Aorta (tissue), 1 donor: ENCODE data around the genes SLC16A8 and APOBEC3G.

- PRO-cap: no peak
Observed at GRCh38 chr22:38083914-38084353, at the start of gene SLC16A8. TSS of gene SLC16A8 (minus strand) at chr22:38084184.

GRCh38 chr22:38120619-38120951 is 10.1 kb upstream of the BAIAP2L2 start:
- PRO-cap: no peak

- PRO-cap: no peak
Observed at GRCh38 chr22:38127133-38128075, 16.9 kb upstream of the BAIAP2L2 start.

DNA sequence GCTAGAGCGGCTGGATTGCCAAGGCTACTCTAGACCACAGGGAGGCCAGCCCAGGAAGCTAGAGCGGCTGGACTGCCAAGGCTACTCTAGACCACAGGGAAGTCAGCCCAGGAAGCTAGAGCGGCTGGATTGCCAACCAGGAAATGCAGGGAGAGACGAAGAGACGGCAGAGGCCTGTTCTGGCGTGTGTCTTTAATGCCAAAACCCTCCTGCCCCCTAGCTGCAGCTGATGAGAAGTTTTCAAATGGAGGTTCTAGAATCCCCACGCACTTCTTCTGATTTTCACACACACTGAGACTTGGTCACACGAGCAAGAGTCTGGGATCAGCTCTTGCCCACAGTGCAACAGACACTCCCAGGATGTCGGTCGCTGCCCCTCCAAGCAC is 28.3 kb downstream of the MAFF start:
- PRO-cap: no peak

DNA sequence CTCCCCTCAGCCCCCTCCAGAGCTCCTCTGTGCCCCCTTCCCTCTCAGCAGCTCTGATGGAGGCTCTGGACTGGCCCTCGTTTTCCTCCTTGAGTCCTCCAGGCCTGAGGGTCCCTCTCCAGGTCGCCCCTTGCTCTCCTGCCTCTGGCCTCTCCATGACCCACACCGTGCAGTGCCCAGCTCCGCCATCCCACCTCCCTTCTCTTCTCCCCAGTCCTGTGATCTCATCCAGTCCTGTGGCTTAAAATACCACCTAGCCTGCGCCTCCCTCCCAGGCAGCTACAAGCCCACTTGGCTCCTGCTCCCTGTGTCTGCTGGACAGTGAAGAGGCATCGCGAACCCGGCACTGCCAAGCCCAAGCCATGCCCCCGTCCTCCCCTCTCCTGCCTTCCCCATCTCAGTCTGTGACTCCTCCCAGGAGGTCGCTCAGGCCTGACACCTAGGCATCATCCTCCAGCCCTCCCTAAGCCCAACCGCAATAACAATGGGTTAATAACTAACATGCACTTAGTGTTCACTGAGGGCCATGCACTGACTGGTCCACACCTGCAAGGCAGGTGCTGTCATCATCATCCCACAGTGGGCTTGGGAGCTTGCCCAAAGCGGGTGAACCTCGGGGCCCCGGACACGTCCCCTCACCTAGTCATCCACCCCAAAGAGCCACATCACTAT is 11.8 kb downstream of the KCNJ4 start:
- PRO-cap: no peak

GRCh38 chr22:38483803-38484682 is 16.1 kb downstream of the KDELR3 start:
- PRO-cap: no peak

DNA sequence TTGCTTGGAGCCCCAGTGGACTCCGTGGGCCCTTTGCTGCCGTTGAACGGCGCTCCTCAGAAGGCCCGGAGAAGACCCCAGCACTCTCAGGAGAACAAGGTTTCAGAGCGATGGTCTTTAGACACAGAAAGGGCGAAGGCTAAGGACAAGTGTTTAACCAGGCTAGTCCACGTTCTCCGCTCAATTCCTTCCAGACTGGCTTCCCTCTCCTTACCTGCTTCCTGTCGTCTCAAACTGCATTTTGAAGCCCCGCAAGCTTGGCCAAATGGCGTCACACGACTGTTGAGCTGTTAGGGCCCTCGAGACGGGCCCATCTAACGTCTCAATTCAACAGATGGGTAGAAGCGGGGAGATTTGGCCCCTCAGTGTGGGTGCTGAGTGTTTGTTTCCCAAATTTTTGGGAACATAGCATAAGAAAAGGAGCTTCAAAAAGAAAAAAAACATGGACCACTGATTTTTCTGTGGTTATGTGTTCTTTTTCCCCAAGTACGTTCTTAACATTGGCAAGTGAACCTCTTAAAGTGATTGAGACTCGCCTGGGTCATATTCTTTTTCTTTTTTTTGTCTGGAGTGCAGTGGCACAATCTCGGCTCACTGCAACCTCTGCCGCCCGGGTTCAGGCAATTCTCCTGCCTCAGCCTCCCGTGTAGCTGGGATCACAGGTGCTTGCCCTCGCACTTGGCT is 1.4 kb upstream of the DDX17 start:
- PRO-cap: no peak

- PRO-cap: no peak
Observed at GRCh38 chr22:38684540-38685603, 3.1 kb downstream of the TOMM22 start.

- PRO-cap: no peak
Observed at GRCh38 chr22:38718260-38718753, 12.6 kb downstream of the GTPBP1 start.

- PRO-cap: no peak
Observed at GRCh38 chr22:38758582-38759056, 2.8 kb upstream of the SUN2 start.

DNA sequence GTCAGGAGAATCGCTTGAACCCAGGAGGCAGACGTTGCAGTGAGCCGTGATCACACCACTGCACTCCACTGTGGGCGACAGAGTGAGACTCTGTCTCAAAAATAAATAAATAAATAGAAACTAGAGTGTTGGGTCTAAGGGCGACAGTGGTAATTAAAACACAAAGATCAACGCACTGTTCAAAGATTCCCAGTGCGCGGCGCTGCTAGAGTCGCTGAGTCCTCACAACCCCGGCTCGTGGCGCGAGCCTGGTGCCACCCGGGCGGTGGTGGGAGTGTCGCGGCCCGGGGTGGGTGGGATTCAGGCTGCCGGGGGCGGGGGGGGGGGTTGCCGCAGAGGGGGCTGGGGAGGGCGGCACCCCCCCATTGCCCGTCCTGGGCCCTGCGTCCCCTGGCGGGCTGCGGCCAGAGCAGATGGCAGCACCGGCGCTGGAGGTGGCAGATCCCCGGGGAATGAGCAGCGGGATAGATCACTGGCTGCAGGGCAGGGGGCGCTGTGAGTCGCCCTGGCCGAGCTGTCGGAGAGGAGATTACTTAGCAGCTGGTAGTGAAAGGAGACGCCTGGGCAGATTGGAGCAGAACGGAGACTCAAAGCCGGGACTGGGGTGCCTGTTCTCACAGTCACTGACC is 30.3 kb upstream of the APOBEC3A start:
- PRO-cap: no peak

DNA sequence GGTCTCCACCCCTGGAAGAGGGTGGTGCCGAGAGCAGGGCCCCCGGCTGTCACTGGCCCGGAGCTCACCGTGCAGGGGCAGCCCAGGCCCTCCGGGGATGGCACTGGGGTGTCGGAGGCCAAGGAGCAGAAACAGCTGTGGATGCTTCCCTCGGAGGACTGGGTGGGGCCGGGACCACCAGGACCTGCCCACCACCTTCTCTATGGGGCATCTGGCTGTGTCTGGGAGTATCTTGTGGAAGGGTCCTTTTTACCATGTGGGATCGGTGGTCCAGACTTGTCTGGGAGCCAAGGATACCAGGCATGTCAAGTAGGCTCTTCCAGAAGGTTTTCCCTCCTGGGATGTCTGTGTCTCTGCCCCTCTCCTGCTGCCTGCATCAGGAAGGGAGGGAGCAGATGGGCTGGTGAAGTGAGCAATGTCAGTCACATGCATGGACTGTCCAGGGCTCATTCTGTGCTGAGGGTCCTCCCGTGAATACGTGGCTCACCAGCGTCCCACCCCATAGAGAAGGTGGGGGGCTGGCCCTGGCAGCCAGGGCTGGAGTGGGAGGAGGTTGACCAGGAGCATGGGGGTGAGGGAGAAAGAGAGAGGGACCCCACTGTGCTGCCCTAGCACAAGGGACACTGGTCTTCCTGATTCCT is 4.1 kb upstream of the APOBEC3A start:
- PRO-cap: no peak

GRCh38 chr22:38953869-38954500 is 3.4 kb upstream of the APOBEC3A start:
- PRO-cap: no peak

DNA sequence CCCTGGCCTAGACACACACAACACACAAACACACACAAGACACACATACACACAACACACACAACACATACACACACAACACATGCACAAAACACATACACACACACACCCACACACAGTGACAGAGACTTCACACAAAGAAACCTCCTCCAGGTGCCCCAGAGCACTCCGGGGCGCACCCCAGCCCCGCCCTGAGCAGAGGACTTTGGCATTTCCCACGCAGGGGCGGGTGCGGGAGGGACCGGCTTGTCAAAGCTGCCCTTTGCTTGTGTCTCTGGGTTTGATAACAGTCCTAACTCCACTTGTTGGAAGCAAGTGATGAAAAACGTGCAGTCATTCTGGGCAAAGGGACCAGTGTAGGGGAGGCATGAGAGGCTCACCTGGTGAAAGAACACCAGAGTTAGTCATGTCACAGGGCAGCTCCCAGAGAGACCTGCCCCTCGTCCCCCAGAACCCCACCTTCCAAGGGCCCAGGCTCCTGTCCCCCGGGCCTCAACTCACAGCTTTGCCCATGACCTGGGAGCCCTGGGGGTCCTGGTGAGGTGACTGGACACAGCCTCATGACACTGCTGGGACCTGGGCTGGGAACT is 6.6 kb downstream of the APOBEC3A start:
- PRO-cap: no peak

DNA sequence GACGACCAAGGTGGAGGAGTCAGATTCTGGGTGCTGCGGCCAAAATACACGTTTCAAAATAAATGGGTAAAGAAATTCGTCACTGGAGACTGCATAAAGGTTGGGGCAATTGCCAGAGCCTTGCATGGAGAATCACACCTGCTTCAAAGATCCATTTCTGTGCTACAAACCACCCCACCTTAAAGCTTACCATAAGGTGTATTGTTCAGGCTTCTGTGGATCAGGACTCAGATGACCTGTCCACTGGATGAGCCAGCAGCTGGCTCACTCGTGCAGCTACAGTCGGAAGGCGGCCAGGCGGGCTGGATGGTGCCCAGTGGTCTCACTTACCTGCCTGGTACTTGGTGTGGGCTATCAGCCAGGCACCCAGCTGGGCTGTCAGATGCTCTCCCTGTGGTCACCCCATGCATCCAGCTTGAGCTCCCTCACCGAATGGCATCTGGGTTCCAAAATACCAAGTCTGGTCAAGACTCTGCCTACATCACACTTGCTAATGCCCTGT is 11.0 kb upstream of the APOBEC3B start:
- PRO-cap: no peak

DNA sequence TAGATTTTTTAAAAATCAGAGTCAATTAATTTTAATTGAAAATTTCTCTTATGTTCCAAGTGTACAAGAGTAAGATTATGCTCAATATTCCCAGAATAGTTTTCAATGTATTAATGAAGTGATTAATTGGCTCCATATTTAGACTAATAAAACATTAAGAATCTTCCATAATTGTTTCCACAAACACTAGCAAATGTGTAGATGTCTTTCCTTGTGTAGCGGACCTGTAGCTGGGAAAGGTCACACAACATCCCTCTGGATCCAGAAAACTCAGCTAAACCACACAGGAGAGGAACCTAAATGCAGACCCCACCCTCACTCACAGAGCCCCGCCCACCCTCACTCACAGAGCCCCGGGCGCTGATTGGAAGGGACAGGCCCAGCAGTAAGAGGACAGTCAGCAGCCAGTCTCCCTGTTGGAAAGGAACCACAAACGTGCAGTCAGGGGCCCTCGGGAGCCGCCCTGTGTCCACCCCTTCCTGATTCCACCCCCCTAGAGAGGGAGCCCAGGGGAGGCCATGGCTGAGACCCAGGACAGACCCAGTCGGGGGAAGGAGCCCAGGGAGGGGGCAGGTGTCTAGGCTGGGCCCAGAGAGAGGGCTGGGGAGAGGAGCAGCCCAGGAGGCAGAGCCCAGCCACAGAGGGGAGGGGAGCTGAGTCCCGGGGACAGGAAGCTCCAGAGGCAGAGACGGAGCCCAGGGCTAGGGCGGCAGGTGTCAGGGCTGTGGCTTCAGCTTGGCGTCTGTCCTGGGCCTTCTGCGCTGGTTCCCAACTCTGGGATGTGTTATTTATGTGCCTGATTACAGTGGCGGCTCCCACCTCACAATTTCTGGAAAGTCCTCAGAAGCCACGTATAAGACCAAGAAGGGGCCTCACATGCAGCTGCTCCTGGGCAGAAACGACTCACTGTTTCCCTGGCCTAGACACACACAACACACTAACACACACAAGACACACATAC is 10.7 kb downstream of the APOBEC3B start:
- PRO-cap: no peak

DNA sequence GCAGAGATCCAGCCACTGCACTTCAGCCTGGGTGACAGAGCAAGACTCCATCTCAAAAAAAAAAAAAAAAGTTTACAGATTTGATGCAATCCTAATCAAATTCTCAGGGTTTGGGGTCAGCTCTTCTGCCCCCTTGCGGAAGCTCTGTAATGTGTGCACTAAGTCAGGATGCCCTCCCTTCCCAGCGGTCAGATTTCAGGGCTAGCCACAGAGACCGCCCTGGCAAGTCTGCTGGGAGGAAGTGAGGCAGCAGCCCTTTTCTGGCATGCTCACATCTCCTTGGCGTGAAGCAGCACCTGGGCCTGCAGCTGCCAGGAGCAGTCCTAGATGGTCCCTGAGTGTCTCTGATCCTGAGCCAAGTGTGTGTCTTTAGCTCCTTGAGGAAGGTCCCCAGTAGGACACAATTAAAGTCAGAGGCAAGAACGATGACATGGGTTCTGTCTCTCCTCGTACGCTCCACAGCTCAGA is 10.9 kb upstream of the APOBEC3C start:
- PRO-cap: no peak

DNA sequence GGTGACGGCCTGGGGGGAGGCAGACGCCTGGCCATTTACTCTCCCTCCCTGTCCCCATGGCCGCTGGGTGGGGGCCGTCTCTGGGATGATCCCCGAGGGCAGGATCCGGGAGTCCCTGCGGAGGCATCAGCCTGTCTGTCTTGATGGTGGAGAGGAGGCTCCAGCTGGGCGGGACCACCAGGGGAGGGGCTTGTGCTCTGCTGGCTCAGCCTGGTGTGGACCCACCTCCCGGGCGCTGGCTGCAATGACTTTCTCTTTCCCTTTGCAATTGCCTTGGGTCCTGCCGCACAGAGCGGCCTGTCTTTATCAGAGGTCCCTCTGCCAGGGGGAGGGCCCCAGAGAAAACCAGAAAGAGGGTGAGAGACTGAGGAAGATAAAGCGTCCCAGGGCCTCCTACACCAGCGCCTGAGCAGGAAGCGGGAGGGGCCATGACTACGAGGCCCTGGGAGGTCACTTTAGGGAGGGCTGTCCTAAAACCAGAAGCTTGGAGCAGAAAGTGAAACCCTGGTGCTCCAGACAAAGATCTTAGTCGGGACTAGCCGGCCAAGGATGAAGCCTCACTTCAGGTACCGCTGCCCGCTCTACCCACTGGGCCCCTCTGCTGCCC is at the start of gene APOBEC3G:
TSS of gene APOBEC3G (plus strand) at position 463 of the 607 bp plus-strand sequence.
- PRO-cap: no peak

- PRO-cap: no peak
Observed at GRCh38 chr22:39143938-39144422, 8.5 kb downstream of the CBX7 start.

DNA sequence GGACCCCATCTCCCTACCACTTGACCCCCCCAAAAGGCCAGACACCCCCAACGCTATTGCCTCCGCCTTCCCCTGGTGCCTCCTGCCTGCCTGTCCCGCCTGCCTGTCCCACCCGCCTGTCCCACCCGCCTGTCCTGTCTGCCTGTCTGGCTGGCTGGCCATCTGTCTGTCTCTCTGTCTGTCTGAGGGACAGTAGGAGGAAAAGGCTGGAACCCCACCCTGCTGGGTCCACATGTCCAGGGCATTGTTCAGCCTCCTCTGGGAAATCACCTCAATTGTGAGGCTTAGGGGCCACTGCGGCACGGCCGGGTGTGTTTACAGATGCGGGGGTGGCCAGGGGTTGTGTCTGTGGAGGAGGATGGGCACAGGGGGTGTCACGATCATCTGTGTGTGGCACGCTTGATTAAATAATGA is 25.4 kb upstream of the CBX7 start:
- PRO-cap: no peak